ENCODE measurements around a stretch of chr15.

DNA sequence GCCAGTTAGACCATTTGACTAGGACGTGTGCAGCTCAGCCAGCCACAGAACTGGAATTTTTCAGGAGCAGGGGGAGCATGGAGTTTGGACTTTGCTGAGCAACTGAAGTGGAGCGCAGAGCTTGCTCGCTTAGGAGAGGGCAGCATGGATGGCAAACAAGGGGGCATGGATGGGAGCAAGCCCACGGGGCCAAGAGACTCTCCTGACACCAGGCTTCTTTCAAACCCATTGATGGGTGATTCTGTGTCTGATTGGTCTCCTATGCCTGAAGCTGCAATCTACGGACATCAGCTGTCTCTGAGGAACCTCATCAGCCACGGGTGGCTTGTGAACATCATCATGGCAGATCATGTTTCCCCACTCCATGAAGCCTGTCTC is 104.6 kb upstream of the CHD2 start:
- RRBS, result no CpG with 5 or more reads among the region's 6 CpGs
CAGE:
- cytosol, long polyA plus RNA, result no peak
- long polyA plus RNA, result no peak
- nucleus, long polyA plus RNA, result no peak

DNA sequence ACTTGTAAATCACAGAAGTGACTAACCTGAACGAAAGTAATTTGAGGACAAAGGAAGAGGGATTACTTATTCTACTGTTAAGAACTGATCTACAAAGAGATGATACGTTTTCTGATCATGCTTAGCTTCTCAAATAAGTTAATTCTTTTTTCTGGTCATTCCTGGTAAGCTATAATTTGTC is 80.4 kb upstream of the CHD2 start:
- RRBS, result no CpG with 5 or more reads among the region's 2 CpGs
CAGE:
- cytosol, long polyA plus RNA, result no peak
- long polyA plus RNA, result no peak
- nucleus, long polyA plus RNA, result no peak

DNA sequence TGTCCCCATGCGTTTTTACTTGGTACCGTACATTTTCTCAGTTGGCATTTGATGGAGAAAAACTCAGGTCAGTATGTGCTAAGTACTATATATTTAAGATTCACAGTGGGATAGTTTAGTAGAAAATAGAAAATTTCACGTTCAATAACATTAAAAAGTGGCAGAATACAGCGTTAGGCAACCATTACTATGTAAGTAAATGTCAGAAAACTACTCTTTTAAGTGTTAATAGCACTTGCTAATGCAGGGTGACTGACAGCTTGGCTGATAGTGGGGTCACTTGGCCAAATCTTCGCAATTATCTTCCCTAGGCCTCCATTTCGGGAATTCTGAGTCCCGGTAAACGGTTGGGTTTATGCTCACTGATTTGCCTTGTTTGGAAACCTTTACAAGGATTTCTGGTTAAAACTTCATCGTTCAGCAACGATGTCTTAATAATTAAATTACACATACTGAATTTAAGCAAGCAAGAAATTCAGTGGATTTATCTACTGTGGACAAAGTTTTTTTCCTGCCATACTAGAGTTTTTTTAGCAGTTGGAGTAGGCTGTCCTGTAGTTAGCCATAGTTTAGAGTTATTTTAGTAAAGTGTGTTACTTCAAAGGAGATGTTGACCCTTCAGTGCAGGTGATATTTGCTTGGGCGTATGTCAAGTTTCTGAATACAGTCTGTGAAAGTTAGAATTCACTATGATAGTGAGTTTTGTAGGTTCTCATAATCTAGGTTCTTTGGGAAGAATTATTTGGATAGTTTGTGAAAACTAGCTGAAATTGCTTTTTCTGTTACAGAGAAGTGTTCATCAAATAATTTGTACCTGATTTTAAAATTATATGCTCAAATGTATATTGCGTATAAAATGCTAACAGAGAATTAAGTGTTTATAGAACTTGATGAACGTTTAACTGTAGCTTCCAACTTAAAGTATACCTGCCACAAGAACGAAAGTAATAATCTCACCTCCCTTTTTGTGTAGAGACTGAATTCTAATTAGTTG is 5.1 kb downstream of the CHD2 start:
- RRBS, result no CpG with 5 or more reads among the region's 14 CpGs
CAGE:
- cytosol, long polyA plus RNA, result no peak
- long polyA plus RNA, result no peak
- nucleus, long polyA plus RNA, result no peak

DNA sequence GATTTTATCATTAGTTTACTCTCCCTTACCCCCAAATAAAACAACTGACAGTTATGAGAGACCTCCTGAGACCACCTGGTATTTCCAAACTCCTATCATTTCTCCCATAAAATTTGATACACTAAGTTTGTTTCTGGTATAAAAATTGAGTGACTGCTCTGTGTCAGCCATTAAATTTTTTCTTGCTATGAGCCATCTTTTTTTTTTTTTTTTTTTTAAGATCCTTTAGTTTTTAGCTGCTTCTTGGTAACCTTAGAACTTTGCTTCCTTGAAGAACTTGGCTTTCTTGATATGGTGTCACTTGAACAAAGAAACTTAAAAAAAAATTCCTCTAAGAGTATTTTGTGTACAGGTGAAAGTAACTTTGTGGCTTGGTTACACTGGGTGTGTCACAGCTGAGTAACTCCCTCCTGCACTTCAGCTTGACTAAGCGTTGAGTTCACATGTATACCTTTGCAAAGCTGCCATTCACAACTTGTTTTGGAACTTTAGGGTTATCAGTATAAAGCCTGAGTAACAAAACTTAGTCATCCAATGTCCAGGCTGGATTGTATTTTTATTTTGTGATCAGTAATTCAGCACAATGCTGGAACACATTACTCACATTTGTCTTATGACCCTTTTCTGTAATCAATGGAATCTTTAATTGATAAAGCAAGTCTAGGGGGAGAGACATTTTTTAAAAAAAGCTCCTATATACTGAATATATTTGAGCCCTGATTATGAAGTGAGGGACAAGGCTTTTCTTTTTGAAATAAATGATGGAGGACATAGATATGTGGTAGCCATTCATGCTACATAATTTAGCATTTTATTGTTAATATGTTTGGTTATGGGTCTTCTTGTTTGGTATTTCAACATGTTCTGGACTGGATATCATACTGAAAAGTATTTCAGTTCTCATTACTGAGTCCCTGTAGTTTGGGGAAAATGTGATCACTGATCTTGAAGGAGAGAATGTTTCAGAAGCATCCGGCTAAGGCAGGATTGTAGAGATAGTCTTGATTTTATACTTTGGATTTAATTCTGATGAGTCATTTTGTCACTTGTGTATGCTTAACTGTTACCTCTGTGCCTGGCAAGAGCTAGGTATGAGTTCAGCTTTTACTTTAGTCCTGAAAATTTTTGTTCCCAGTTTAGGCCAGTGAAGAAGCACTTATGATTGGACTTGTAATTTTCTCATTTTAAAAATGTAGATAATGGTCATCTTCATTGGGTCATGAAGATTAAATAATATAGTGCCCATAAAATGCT is 6.8 kb downstream of the CHD2 start:
- RRBS, result no CpG with 5 or more reads among the region's 2 CpGs
CAGE:
- cytosol, long polyA plus RNA, result no peak
- long polyA plus RNA, result no peak
- nucleus, long polyA plus RNA, result no peak

DNA sequence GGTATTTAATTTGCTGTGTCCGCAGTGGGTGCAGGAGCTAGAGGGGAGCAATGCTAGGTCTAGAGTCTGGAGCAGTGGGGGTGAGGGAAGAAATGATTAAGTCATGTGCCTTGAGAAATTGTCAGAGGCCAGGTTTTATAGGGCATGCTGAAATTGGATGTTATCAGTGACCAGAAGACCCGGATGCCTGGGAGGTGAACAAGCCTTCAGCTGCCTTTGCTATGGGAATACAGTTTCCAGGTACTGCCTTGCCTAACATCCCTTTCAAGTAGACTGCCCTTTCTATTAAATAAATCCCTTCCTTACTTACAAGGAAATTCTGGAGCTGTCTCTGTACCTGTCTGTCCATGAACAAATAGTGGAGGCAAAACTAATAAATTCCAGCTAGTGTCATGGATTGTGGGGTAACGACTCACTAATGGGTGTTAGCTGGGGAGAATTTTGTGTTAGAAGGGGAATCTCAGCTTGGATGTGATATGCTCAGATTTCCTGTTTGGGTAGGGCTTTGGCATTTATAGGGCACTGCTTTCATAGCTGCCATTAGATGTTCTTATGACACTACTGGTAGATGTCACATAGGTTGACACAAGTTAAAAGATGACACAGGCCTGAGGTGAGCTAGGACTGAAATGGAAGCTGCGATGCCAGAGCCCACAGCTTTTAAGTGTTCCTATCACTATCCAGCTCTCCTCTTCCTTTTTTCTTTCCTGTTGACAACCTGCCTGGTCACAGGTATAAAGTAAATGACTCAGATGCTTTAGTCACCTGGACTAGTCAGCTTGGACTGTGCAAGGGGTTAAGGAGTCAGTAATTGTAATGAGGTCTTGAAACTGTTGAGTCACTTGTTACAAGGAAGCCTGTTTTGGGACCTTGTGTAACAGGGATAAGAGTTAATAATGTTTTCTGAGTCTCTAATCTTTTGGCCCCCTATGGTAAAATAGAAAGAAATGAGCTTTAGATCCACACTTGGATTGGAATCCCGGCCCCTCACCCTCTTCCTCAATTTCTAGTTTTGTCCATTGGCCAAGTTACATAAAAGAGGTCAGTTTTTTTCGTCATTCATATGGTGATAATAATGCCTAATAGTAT is 21.4 kb downstream of the CHD2 start:
- RRBS, result no CpG with 5 or more reads among the region's 6 CpGs
CAGE:
- cytosol, long polyA plus RNA, result no peak
- long polyA plus RNA, result no peak
- nucleus, long polyA plus RNA, result no peak

DNA sequence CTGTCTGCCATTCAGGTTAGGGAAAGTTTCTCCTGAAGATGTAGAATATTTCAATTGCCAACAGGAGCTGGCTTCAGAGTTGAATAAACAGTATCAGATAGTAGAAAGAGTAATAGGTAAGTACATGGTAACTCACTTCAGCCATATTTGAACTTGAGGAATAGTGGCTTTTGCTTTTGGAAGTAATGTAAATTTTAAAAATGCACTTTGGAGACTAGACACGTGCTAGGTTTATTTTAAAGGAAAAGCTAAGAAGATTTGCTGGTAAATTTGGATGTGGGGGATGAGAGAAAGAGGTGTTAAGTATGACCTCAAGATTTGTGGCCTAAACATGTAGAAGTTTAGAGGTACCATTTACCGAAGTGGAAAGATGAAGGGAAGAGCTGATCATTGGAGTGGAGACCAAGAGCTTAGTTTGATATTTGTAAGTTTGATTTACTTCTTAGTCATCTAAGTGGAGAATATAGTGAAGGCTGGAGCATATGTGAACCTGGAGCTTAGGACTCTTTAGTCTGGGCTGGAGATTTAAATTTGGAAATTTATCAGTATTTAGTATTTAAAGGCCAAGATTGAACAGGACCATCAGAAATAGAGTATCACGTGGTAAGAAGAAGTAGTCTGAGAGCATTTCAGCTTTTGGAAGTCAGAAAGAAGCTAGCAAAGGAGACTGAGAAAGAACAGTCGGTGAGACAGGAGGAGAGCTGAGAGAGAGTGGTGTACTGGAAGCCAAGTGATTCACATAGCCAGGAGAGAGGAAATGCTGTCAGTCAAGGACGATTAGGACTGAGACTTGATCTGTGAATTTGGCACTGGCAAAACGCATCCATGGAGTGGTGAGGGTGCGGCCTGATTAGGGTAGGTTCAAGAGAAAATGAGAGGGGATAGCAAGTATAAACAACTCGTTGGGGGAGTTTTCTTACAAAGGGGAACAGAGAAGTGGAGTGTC is 44.5 kb downstream of the CHD2 start:
- RRBS, result no CpG with 5 or more reads among the region's 8 CpGs
CAGE:
- cytosol, long polyA plus RNA, result no peak
- long polyA plus RNA, result no peak
- nucleus, long polyA plus RNA, result no peak

DNA sequence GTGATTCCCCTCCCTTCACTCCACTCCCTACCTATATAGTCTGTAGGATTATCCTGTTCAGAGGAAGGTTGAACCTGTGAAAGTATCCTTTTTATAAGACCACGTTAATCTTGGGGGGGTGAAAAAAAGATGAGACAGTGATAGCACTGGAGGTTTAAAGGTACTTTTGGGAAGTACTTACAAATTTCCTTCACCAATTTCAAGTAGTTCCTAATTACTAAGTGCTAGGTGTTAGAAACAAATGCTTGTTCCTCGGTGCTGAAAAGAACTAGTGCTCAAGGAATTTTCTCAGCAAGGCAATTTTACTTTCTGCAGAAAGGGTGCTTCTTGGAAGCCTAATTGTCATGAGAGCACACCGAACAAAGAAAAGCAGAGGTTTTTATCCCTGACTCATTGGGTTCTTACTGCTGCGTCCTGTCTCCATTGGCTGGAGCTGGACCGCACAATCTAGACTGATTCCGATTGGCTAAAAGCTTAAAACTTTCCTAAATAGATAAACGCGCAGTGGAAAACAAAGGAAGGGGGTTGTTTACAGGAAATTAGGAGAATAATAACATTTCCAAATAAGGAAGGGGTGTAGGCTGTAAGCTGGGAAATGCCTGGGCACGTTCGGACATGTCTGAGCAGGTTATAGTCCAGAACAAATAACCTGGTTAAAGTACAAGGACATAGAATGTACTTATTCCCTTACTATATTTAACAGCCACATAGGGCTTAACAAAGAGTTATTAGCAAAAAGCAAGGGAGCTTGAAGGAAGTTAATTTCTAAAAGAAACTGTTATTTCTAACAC is 49.6 kb downstream of the CHD2 start:
- RRBS, result no CpG with 5 or more reads among the region's 10 CpGs
CAGE:
- cytosol, long polyA plus RNA, result no peak
- long polyA plus RNA, result no peak
- nucleus, long polyA plus RNA, result no peak

DNA sequence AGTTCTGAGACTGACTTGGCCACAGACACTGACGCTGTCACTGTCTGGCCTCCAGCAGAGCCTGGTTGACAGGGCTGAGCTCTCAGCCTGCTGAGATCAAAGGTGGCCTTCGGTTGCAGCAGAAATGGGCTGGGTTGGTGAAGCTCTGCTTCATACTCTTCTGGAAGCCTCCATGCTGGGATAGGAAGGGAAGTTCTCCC is 38.7 kb downstream of the RGMA start:
- RRBS, result no CpG with 5 or more reads among the region's 2 CpGs
CAGE:
- cytosol, long polyA plus RNA, result no peak
- long polyA plus RNA, result no peak
- nucleus, long polyA plus RNA, result no peak

GRCh38 chr15:93073405-93073823 is 15.6 kb downstream of the RGMA start:
- RRBS, result 100% methylated on average over 3 of the region's 22 CpGs
CAGE:
- cytosol, long polyA plus RNA, result no peak
- long polyA plus RNA, result no peak
- nucleus, long polyA plus RNA, result no peak

DNA sequence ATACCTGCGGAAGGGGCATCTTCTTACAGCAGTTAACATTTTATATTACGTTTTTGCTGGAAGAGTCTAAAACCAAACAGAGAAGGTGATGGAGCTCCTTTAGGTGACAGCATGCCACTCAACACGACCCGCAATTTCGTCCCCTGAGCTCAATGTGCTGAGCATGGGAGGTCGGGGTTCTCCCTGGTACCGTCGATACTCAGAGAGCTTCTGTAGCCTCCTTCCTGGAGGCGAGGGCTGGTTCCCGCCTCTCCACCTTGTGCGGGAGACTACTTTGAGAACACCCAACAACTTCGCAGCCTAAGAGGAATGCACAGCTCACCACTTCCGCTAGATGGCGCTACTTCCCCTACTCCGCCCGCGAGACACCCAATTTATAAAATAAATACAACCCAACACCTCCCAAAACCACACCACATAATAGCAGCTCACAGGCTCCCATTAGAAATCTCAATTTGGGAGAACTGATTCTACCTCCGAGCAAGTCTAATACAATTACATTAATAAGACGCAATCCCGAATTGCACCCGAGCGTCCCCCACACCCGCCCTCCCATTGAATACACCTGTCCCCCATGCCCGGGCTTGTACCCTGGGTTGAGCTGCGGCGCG is 1.2 kb downstream of the RGMA start:
- RRBS, result no CpG with 5 or more reads among the region's 27 CpGs
CAGE:
- cytosol, long polyA plus RNA, result no peak
- long polyA plus RNA, result no peak
- nucleus, long polyA plus RNA, result no peak

DNA sequence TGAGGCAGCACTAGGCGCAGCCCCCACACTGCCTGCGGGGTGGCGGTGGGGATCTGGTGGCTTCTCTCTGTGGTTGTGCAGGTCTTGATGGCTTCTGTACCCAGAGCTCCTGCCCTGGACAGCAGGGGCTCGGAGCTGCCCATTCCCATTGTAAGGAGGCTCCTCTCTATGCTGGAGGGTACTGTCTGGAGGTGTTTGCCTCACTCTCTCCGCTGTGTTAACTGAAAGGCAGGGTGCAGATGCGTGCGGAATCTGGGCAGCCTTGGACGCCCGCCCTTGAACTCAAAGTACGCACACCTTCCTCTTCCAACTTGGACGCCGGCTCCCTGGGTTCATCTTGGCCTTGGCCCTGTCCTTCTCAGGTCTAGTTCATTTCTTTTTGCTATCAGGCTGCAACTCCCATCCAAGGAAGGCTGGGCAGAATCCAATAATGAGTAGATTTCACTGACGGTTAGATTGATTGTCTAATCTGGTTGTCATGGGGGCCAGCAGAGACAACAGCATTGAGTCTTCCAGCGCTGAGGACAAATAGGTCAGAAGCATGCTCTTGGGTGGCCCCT is 156.3 kb upstream of the RGMA start:
- RRBS, result no CpG with 5 or more reads among the region's 14 CpGs
CAGE:
- cytosol, long polyA plus RNA, result no peak
- long polyA plus RNA, result no peak
- nucleus, long polyA plus RNA, result no peak

- RRBS, result no CpG with 5 or more reads among the region's 9 CpGs
CAGE:
- cytosol, long polyA plus RNA, result no peak
- long polyA plus RNA, result no peak
- nucleus, long polyA plus RNA, result no peak
Observed at GRCh38 chr15:94306664-94307237, 75.4 kb downstream of the MCTP2 start.

DNA sequence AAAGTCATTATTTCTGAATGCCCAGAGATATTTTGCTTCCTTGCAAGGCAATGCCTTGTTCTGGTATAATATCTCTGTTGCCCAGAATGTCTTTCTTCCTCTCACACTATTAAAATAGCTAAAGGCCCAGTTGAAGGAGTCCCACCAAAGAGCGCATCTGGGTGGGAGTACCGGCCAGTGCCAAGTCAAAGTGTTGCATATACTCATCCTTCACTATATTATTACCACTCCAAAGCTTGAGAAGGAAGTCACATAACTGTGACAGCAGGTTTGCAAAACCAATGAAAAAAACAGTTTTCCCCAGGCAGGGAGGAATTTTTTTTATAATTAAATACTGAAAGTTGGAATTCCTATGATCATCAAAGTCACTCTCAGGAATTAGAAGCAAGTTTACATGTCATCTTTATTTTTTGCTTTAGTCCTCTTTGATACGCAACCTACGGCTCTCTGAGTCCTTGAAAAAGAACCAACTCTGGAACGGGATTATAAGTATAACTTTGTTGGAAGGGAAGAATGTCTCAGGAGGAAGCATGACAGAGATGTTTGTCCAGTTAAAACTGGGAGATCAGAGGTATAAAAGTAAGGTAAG is 124.5 kb downstream of the MCTP2 start:
- RRBS, result no CpG with 5 or more reads among the region's 5 CpGs
CAGE:
- cytosol, long polyA plus RNA, result no peak
- long polyA plus RNA, result no peak
- nucleus, long polyA plus RNA, result no peak

DNA sequence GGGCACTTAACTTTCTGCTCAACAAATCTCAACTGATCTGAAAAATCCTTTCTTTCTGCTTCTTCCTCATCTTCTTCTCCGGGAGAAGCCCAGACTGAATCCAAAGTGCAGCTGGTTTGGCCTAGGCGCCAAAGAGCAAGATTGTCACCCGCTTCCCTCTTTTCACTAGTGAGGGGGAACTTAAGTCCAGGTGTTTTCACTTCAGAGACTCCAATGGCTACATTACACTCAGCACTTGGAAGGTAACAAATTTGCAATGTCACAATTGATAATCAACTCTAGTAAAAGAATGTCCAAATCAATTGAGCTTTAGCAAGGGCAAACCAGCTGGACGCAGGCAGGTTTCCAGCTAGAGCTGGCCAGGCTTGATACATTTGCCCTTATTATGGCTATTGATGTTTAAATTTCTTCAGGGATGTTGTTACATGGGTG is 844.2 kb downstream of the MCTP2 start:
- RRBS, result no CpG with 5 or more reads among the region's 4 CpGs
CAGE:
- cytosol, long polyA plus RNA, result no peak
- long polyA plus RNA, result no peak
- nucleus, long polyA plus RNA, result no peak

GRCh38 chr15:95247366-95247732 is 1016.0 kb downstream of the MCTP2 start:
- RRBS, result no CpG with 5 or more reads among the region's 7 CpGs
CAGE:
- cytosol, long polyA plus RNA, result no peak
- long polyA plus RNA, result no peak
- nucleus, long polyA plus RNA, result no peak

GRCh38 chr15:95281660-95282127 is 1048.8 kb upstream of the NR2F2 start:
- RRBS, result no CpG with 5 or more reads among the region's 1 CpG
CAGE:
- cytosol, long polyA plus RNA, result no peak
- long polyA plus RNA, result no peak
- nucleus, long polyA plus RNA, result no peak

DNA sequence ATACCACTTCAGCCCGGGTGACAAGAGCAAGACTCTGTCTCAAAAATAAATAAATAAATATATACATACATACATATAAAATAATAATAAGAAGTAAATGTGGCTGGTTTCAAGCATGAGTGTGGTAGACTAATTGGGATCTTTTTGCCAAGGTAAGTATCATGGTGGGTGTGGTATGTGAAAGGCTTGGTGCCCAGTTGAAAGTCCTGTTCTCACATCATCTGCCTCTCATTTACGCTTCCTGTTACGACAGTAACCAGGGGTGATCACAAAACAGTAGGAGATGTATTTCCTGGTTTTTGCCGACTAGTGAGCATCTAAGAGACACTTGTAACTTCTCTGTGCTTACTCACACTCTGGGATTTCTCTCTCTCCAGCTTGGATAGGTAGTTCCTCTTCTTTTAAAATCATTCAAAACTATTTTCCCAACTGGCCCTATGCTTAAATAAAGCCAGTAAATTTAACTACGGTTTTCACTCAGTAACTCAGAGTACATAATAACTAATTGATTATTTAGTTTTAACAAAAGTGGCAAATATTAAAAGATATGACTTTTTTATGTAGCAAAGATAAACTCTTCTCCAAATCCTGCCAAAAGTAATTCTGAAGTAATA is 1028.2 kb upstream of the NR2F2 start:
- RRBS, result 90% methylated on average over 1 of the region's 5 CpGs
CAGE:
- cytosol, long polyA plus RNA, result no peak
- long polyA plus RNA, result no peak
- nucleus, long polyA plus RNA, result no peak

GRCh38 chr15:95477620-95478067 is 852.9 kb upstream of the NR2F2 start:
- RRBS, result no CpG with 5 or more reads among the region's 7 CpGs
CAGE:
- cytosol, long polyA plus RNA, result no peak
- long polyA plus RNA, result no peak
- nucleus, long polyA plus RNA, result no peak

DNA sequence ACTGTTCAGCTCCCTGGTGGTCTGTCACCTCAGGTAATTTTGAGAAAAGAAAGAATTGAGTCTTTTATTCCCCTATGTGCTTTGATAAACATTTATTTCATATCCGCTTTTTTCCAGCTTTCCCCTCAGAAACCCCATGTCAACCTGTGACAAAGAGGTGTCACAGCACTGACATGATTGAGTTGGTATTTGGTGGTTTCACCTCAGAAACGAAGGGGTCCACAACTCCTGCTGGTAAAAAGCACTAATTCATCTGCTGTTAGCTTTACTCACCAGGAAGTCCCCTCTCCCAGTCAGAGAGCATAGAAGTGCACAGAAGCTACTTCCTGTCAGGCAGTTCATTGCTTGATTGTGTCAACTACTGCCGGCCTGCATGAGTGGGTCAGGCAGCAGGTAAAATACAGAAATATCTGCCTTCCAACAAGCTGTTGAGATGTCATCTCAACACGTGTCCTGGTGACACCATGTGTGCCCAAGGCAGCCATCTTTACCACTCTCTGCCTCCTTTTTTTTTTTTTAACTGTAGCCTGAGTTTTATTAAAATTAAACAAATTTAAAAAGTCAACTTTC is 596.6 kb upstream of the NR2F2 start:
- RRBS, result no CpG with 5 or more reads among the region's 4 CpGs
CAGE:
- cytosol, long polyA plus RNA, result no peak
- long polyA plus RNA, result no peak
- nucleus, long polyA plus RNA, result no peak

GRCh38 chr15:95972228-95972720 is 358.2 kb upstream of the NR2F2 start:
- RRBS, result no CpG with 5 or more reads among the region's 6 CpGs
CAGE:
- cytosol, long polyA plus RNA, result no peak
- long polyA plus RNA, result no peak
- nucleus, long polyA plus RNA, result no peak

Measured in SK-N-SH (cell line).